Aortic smooth muscle cell (primary cell): ENCODE measurements around the gene CRTAM.

- RRBS, result no CpG with 5 or more reads among the region's 15 CpGs
These were observed 6.9 kb upstream of the SORL1 start for GRCh38 chr11:121445025-121445746.

GRCh38 chr11:121446781-121447123, 5.4 kb upstream of the SORL1 start:
- RRBS, result no CpG with 5 or more reads among the region's 4 CpGs

- RRBS, result no CpG with 5 or more reads among the region's 5 CpGs
These were observed 3.7 kb upstream of the SORL1 start for GRCh38 chr11:121448251-121449017.

DNA sequence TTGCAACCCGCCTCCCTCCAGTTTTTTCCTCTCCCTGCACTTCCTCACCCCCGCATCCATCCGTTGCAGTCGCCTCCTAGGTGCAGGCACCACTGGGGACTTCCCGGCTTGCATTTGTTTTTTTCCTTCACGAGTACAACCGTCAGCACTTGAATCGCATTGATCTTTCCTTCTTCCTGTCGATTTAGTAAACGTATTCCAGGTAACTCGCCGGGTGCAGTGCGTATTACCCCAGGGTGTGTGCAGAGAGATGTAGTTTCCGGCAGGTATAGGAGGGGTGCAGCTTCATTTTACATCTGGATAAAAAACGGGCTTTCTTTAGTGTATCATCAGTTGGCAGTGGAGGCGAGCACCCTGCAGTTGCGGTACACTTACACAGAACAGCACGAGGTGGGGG, 511 bp downstream of the SORL1 start:
- RRBS, result 4% methylated on average over 6 of the region's 18 CpGs

DNA sequence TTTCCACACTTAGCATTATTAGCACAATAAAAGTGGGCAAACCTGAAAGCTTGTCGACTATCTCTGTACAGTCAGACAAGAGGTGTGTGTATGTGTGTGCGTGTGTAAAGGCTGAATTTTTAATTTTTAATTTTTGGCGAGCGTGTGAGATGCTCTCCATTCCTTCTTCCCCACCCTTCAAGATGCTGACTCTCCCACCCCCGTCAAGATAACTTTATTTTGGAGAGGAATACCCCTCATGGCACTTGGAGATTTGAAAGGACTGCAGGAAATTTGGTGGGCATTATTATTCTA, 857 bp downstream of the SORL1 start:
- RRBS, result no CpG with 5 or more reads among the region's 5 CpGs

GRCh38 chr11:121471644-121472066, 19.5 kb downstream of the SORL1 start:
- RRBS, result no CpG with 5 or more reads among the region's 4 CpGs

DNA sequence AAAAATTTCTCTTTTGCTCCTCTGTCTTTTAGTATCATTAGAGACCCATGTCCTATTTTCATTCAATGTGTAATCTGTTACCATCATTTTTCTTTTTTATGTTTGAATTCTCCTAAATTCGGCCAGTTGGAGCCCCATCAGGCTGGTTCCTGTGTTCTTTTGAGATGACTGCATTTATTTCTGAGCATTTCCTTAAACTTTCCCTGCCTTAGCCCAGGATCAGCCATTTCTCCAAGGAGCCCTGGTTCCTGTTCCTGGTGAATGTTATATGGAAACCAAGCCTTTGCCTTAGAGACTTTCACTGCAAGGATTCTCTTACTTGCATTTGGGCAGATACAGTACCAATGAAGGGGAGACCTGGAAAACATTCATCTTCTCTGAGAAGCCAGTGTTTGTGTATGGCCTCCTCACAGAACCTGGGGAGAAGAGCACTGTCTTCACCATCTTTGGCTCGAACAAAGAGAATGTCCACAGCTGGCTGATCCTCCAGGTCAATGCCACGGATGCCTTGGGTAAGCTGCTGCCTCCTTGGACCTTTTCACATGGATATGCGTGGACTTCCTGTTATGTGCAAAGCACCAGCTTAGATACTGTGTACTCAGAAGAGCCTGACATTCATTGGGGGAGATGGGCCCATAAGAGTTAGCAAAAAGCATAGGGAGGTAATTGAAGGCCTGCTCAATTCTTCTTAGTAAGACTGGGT, 91.3 kb downstream of the SORL1 start:
- RRBS, result no CpG with 5 or more reads among the region's 4 CpGs

DNA sequence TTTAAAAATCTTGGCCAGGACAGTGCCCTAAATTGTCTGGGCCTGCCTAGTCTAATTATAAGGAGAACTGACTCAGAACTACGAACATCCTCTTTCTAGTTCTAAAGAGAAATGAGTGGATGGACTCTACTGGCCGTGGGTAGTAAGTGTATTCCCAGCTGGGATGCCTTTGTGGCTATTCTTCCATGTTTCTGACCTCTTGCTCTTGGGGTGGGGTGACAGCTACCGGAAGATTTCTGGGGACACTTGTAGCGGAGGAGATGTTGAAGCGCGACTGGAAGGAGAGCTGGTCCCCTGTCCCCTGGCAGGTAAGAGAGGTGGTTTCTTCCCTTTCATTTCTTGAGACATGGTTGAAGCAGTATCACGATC, 98.2 kb downstream of the SORL1 start:
- RRBS, result no CpG with 5 or more reads among the region's 7 CpGs

DNA sequence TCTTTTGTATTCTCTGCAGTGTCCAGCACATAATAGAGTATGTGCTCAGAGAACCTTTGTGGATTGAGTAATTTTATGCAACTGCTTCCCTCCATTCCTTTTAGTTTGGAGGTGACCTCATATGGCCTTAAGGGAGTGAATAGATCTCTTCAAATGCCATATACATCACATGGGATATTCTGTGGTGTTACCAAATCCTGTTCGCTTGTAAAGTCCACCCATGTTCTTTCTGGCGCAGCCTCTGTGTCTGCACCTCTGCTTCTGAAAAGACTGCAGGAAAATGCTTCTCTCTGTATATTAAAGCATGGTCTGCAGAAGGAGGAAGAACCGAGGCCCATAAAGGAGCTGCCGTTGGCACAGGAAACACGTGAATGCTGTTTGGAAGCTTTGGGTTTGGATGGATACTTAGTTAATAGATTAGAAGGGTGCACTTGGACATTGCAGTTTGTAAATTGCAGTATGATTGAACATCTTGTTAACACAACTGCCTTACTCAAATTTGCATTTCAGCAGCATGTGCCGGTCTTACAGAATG, 126.5 kb downstream of the SORL1 start:
- RRBS, result 88% methylated on average over 1 of the region's 6 CpGs

GRCh38 chr11:122047098-122047304, 69.0 kb downstream of the BLID start:
- RRBS, result no CpG with 5 or more reads among the region's 2 CpGs

- RRBS, result no CpG with 5 or more reads among the region's 6 CpGs
These were observed 36.0 kb upstream of the BLID start for GRCh38 chr11:122152072-122152432.

DNA sequence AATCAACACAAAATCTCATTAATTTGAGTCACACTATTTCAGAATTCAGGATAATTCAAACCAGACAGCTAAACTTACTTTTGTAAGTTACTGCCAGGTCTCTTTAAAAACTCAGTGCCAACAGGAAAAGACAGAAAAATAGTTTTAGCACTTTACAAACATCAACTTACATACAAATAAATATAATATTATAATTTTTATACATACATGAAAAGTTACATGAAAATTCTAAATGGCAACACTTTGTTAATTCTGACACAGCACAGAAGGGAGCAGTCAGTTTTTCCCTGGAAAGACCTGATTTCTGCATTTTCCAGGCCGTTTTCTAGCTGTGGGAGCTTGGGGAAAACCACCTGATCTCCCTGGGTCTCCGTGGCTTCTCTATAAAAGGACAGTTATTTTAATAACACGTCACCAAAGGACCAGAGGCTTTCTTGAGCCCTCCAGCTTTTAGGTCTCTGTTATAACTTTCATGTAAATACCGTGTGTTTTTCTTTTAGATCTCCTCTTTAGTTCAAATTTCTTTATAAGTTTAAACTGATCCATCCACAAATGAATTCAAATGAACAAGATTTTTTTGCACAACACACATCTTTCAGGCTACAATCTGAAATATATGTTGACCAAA, 220.3 kb upstream of the BLID start:
- RRBS, result no CpG with 5 or more reads among the region's 4 CpGs

GRCh38 chr11:122348809-122349399, 232.9 kb upstream of the BLID start:
- RRBS, result no CpG with 5 or more reads among the region's 9 CpGs

DNA sequence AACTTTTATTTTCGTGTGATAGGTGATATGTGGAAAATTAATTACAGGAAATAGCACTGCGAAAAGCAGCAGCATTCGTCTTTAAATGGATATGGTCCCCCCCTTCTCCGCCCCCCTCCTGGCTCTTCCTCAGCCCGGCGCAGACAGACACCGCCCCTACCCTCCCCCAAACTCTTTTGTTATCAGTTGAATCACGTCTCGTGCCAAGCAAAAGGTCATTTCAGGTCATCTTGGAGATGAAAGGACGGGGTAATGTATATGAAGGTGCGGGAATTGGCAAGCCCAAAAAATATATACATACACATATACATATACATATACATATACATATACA, 214.7 kb upstream of the UBASH3B start:
- RRBS, result no CpG with 5 or more reads among the region's 11 CpGs

DNA sequence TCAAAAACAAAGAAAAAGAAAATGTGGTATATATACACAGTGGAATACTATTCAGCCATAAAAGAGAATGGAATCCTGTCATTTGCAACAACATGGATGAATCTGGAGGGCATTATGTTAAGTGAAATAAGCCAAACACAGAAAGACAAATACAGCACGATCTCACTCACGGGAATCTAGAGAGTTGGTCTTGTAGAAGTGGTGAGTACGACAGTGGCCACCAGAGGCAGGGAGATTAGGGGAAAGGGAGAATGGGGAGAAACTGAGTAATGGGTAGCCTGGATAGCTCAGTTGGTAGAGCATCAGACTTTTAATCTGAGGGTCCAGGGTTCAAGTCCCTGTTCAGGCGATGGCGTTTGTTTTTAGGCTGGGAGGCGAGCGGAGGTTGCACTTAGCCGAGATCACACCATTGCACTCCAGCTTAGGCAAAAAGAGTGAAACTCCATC, 95.8 kb upstream of the UBASH3B start:
- RRBS, result no CpG with 5 or more reads among the region's 8 CpGs

DNA sequence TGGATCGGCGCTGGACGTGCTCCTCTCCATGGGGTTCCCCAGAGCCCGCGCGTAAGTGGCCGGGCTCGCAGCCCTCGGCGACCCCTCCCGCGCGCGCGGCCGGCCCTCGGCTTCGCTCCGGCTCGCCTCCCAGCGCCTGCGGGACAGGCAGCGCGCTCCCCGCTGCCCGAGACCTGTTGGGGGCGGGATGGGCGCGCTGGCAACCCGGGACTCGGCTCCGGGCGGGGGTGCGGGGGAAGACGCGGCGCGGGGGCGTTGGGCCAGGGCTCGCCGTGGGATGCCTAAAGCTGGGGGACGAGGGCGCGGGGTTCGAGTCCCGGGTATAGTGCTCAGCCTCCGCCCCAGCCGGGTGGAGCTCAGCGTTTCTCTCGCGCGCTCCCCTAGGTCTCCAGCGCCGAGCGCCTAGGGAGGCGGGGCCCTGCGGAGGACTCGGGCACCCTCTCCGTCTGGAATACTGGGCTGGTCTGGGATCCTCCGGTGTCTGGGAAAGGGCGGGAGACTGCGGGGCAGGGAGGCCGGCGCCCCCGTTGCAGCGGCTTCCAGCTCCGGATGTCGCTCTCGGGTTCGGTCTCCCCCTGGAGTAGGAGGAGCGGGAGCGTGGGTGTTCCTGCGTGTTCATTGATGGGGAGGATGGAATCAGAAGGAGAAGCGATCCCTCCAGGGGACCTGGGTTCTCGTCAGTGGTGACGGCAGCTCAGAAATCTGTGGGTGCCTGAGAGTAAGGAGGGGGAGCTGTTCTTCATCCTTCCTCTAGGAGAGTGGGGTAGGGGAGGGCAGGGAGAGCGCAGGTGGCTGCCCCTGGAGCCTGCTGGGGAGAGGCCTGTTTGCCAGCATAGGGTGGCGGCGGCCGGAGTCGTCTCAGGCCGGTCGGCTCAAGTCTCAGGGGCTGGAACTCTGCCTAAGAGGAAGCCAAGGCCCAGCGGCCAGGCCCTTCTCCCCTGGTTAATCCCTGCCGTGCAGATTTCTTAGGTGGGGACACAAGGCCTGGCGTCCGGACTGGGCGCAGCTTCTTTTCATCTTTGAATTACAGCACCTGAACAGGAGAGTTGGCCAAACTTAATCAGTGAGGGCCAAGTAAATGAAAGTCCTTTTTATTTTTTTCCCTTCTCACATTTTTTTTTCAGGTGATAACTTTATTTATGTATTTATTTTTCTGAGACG, 1.0 kb downstream of the UBASH3B start:
- RRBS, result 1% methylated on average over 40 of the region's 89 CpGs

GRCh38 chr11:122697278-122698216, 42.0 kb downstream of the UBASH3B start:
- RRBS, result no CpG with 5 or more reads among the region's 16 CpGs

DNA sequence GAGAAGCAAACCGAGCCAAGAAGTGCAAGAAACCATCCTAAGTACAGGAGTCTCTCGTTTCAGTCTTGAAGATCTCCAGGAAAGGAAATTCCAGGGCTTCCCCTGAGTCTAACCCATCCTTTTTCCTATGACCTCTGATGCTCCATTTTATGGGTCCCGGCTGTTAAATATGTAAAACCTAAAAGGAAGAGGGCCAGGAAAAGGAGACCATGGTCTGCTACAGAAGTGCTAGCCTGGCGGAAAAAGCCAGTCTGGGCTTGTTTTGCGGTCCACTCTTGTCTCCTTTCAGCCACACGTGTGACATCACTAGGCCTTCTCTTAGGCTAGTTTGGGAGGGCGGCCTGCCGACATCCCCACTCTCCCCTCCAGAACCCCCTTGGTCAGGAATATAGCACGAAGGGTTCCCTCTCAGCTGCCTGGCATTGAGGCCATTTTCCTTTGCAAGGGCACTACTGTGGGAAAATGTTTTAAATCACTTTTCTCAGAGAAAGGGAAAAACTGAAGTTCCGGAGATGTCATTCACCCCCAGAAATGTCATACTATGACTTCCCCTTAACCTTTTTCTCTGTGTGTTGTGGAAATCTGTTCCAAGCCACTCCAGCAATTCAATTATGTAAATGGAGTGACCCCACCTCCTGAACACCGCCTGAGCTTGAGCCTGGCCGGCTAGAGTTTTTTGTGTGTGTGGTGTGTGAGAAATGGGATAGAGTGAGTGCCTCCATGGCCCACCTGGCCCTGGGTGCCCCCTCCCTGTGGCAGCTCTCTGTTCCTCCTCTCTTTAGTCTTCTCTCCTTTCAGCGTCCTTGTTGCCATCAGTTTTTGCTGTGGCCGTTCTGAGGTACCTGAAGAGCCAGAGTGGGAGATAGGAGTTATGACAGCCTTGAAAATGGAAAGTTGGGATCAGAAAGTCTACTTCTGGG, 87.0 kb downstream of the UBASH3B start:
- RRBS, result no CpG with 5 or more reads among the region's 14 CpGs

- RRBS, result no CpG with 5 or more reads among the region's 2 CpGs
These were observed 29.7 kb upstream of the CRTAM start for GRCh38 chr11:122808590-122808979.

- RRBS, result no CpG with 5 or more reads among the region's 4 CpGs
These were observed at the start of gene CRTAM for GRCh38 chr11:122838196-122838885. Gene CRTAM, plus strand, starts transcription at chr11:122838500.